Osteocyte (in vitro differentiated cells): ENCODE measurements around a stretch of chr6.

GRCh38 chr6:150377048-150377556 lies 8.3 kb downstream of the IYD start:
- PRO-cap, result no peak

- PRO-cap, result no peak
These were observed 34.4 kb downstream of the IYD start for GRCh38 chr6:150403113-150403793.

GRCh38 chr6:150448435-150448769 lies 79.6 kb downstream of the IYD start:
- PRO-cap, result no peak

DNA sequence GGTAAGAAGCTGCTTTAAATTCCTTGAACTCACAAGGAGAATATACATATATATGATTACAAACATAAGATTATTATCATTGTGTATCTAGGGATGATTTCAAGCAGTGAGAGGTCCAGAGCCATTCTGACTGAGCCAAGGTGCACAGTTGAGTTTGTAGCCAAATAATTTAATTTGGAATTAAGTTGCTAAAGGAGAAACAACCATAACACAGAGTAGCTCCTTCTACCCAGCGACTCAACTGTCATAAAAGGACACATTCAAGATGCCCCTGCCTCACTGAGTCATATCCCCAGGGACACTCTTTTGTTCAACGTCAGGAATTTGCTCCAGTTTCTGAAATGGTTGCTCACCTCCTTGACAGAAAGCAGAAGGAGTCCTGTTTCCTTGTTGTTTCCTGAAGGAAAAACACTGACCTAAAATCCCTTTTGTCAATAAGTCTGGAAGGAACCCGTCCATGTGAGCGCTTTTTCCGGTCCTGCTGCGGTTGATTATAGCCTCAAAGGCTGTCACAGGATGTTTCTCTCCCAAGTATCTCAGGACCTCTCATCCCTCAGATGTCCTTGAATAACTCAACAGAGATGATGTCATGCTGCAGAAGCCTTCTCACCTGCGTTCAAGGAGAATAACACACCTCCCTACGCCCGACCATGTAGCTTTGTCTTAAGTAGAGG lies 113.7 kb upstream of the PLEKHG1 start:
- PRO-cap, result no peak

- PRO-cap, result no peak
These were observed 36.4 kb downstream of the PLEKHG1 start for GRCh38 chr6:150636023-150636477.

DNA sequence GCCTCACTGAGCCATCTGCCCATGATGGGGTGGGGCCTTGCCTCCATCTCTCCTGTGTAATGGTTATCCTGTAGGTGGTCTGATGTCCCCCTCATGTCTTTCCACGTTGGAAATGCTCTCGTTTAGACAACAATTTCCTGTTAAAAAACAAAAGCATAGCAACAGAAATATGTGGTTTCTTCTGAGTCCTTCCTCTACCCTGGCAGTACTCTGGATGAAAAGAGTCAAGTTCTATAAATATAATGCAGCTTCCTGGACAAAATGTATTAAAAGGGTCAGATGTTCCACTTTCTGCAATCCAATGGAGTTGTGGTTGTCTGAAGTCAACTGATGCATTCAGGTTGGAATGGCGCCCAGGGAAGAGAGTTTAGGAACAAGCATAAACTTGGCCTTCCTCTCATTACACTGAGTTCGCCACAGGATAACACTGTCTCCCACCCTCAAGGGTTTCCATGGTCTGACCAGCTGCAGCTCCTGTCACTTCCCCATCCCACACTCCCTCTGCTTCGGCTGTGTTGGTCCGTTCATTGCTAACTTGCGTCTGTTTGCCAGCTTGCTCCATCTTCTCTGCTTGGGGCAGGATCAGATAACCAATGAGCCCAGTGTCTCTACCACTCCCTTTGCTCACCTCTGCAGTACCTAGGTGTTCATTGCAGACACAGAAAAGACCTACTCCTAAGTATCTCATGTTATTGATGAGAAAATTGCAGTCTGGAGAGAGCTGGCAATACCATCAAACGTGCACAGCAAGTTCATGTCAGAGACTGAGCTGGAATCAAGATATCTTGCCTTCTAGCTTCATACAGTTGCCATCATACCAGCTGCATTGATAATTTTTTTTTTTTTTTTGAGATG lies 66.5 kb downstream of the PLEKHG1 start:
- PRO-cap, result no peak

DNA sequence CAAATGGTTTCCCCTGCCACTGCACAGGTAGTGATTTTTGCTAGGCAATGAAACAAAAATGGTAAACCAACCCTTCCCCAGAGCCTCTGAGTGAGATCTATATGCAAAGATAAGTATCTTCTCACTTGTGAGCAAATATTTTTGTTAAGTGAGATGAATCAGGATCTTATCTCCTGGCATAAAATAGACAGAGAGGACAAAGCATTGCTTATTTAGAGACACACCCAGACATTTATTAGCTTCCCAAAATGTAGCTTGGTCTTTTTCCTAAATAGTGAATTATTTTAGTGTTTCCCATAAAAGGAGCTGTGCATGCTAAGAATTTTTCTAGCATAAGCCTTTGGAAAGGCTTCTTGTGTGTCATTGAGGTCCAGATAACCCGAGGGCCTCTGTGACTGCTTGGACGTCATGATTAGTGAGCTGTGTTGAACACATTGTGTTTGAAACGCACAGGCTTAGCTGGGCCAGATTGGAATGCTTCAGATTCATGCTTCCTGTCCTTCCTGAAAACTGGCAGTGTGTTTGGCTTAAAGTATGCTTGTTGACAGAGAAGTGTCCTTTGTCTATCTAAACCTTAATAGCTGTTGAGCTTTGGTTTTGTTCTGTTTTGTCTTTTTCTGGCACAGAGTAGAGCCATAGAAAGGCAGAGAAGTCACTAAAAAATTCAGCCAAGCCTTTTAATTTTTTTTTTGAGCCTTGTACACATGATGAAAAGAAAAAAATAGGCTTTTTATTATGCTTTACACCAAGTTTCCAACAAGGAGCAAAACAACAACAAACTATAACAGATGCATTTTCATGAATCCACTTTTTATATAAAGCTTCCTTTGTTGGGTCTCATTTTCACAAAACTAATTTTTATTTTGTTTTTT lies 16.6 kb downstream of the MTHFD1L start:
- PRO-cap, result no peak

- PRO-cap, result no peak
These were observed 60.5 kb downstream of the MTHFD1L start for GRCh38 chr6:150925853-150926651.

DNA sequence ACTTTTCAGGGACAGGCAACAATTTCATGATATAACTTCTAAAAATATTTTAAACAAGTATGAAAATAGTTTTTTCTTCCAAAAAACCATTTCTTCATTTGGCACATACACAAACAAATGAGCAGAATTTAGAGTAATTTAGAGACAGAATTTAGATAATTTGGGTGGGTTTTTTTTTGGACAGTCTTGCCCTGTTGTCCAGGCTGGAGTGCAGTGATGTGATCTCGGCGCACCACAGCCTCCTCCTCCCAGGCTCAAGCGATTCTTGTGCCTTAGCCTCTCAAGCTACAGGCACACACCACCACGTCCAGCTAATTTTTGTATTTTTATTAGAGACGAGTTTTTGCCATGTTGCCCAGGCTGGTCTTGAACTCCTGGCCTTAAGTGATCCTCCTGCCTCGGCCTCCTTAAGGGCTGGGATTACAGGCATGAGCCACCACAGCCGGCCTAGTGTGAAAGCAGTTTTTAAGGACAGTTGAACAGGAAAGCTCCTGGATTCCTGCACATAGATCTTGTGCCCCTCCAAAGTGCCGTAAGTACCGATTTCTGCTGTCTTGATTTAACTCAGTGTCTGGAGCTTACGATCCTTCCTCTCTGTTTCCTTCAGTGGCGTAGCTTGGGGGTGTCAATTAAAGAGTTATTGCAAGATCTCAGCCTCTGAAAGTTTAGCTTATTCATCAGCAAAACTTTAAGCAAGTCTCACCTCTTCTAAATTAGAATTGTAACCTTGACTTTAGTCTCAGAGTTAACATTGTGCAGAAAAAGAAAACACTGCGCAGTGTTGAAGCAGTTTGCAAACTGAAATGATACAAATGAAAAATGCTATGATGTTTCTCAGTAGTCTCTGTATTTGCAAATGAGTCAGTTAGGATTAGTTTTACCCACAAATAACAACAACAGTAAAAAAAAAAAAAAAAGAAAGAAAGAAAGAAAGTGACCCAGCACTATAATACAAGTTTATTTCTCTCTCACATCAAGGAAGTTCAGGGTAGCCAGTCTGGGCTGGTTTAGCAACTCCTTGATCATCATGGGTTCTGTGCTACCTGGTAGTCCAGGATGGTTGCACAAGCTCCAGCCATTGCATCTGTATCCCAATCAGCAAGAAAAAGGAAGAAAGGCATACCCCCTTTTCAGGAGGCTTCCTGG lies 128.0 kb downstream of the MTHFD1L start:
- PRO-cap, result no peak

GRCh38 chr6:151325157-151326232 lies 65.9 kb downstream of the ZBTB2 start:
- PRO-cap, result bidirectional peak, plus-strand start at chr6:151325676, minus-strand start at chr6:151325457

DNA sequence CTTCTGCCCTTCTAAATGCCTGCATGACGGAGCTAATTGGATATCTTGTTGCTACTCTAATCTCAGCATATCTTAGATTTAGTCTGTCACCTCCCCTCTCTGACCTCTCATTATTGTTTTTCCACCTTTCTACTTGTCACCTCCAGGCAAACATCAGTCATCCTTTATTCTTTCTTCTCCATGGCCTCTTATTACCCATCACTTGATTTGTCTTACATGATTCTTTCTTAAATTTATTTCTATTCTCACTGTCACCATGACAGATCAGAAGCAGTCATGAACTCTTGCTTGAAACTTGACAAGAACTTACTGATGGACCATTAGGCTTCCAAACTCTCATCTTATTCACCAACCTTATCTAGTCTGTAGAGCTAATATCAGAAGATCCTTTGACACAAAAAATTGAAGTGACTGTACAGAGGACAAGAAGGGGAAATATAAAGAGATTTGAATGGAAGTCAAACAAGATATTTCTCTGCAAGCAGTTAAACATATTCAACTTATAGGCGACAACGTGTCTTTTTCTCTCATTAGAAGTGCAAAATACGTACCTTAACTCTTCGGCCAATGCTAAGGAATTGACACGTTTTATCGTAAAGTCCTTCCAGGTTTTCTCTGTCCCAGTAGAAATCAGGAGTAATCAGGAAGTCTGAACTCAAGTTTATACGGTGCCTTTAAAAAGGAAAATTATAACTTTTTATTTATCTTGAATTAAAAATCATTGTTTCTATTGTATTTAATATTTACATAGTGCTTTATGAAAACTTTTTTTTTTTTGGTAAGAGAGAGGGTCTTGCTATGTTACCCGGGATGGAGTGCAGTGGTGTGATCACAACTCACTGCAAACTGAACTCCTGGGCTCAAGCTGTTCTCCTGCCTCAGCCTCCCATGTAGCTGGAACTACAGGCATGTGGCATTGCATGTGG lies 25.6 kb upstream of the ZBTB2 start:
- PRO-cap, result no peak

- PRO-cap, result no peak
These were observed 123.0 kb downstream of the CCDC170 start for GRCh38 chr6:151616731-151617204.

DNA sequence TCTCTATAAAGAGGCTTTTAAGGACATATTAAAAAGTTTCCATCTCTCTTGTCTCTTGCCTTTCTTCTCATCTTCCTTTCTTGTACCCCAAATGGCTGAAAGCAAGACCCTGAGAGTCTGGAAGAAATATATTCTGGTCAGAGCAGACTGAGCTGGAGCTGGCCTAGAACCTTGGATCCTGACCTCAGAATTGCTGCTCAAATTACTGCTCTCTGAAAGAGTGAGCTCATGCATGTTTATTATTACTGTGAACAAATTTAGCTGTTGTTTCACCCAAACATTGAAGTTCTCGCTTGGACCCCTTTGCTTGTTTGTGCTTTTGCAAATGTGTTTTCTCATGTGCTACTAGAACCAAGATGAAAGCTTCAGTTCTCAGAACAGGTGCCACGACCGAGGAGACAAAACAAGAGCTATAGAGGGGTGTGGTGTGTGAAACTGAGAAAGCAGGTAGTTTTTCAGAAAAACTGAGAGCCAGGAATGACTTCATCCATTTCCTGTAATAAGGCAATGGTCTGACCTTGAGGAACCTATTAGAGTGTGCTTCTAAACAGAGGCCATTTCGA lies 50.0 kb upstream of the ESR1 start:
- PRO-cap, result no peak

- PRO-cap, result no peak
These were observed 2.0 kb downstream of the ESR1 start for GRCh38 chr6:151809373-151810022.

DNA sequence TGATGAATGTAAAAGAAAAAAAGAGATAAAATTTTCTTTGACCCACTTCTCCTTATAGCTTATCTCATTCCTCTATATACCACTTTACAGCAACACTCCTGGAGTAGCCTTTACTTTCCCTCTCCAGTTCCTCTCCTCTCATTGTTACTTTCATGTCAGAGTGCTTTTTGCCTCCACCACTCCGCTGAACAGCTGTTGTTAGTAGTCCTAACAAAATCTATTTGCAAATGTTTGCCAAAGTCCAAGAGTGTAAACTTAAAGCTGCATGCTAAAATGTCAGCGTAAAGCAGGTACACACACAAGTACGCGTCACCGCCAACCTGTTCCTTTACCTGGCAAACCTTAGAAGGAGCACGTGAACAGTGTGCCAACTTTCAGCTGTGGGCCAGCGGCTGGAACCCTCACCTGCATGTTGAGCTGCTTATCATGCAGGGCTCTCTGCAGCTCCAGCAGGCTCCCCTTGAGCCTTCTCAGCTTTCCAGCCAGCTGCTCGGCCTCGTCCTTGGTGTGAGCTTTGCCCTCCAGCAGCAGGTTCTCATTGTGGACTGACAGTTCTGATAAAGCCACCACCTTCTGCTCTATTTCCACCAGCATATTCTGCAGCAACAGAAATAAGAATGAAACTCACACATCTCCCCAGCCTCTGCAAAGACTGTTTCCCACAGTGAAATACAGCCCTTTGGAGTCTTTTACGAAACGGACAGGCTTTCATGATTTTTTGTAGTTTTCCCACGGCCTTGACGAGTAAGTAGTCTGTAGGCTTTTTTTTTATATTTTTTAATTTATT lies 359.3 kb downstream of the SYNE1 start:
- PRO-cap, result no peak

DNA sequence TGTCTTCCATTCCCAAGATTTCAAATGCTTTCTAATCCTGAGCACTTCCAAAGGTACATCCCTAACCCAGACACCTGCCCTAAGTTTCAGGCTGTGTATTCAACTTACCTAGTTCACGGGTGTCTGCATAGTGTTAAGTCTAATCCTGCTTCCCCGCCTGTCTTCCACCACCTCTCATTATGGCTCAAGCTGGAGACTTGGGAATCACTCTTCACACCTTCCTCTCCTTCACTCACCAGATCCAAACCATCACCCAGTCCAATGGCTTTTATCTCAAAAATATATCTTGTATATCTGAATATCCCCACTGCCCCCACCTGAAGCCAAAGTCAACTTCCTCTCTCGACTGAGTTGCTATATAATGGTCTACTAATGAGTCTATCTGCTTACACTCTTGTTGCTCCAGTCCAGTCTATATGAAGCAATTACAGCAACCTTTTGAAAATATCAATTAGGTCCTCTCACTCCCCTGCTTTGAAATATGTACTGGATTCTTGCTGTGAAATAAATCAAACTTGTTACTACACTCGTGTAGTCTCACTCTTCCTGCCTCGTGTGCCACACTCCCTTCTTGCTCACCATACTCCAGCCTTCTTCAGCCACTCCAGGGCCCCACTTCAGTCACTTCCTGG lies 352.1 kb downstream of the SYNE1 start:
- PRO-cap, result no peak

DNA sequence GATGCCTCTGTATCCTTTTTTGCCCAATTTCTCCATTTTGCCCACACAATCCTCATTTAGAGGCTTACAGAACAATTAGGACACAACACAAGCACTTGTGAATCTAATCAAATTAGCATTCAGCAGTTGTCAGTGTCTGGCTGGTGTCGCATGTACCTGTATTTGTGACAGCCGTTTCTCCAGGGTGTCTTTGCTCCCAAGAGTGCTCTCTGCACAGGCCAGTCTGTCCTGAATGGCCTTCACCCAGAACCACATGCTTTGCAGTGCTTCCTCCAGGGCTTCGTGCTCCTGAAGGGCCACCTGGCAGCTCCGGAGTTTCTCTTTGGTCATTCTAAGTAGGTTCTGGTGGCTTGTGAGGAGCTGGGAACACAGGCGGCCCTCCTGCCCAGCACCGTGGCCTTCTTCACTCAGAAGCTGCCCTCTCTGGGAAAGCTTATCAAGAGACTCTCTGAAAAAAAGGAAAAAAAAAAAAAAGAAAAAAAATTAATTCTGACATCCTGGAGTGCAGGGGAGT lies 246.0 kb downstream of the SYNE1 start:
- PRO-cap, result no peak

DNA sequence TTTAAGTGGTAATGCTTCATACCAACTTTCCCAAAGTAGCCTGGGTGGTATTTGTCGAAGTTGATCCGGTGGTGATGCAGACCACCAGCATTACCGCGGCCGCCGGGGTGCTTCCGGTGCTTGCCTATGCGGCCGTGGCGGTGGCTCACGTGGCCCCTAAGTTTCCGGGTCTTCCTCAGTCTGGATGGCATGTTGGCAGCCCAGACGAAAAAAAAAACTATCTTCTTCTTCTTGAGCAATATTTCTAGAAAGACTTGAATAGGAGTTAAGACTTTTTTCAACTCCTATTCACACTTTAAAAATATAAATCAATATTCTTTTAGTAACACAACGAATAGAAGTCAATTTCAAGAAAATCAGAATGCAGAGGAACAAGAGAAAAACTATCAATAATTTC lies 151.5 kb upstream of the RGS17 start:
- PRO-cap, result no peak

- PRO-cap, result no peak
These were observed 100.8 kb downstream of the OPRM1 start for GRCh38 chr6:154139698-154140335.

- PRO-cap, result no peak
These were observed 117.1 kb downstream of the OPRM1 start for GRCh38 chr6:154156000-154156614.